ENCODE measurements around the gene SH3BP5.

DNA sequence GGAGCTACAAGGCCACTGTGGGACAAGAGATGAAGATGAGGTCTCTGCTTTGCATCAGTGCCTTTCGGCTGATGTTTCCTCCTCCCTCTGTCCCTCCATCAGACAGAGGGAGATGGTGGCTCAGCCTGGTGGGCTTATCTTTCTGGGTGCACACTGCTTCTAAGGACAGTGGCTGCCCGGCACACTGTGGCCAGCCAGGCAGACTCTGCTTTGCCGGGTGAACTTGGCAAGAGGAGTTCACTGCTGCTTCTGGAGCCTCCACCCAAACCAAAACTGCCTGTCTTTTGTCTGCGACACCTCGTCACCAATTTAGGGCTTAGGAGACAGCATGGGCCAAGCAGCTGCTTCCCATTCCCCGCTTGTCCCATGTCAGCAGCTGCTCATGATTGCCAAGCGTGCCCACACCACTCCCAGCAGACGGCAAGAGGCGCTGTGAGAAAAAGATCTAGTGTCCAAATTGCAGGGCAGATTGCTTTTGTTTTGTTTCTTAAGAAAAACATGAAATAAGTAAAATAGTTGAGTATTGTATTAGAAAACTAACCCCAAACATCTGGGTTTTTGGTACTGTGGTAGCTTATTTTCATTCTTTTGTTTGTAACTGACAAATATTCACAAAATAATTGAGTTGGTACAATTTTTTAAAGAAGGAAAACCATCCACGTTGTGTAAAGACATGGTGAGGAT, 57.3 kb downstream of the LSM3 start:
- PRO-cap, 3 experiments = no peak in any of the 3 experiments
- RAMPAGE, long total RNA, 4 experiments = no peak in any of the 4 experiments
- RRBS = 96% methylated on average over 2 of the region's 10 CpGs

- PRO-cap, 3 experiments = no peak in any of the 3 experiments
- RAMPAGE, long total RNA, 4 experiments = no peak in any of the 4 experiments
- RRBS = no CpG with 5 or more reads among the region's 8 CpGs
These were observed 94.4 kb downstream of the LSM3 start for GRCh38 chr3:14272806-14273573.

GRCh38 chr3:14421040-14421903, 18.9 kb downstream of the SLC6A6 start:
- PRO-cap, 3 experiments = peak in 1 of 3 experiments; most common plus-strand start chr3:14421818 (in 1)
- RAMPAGE, long total RNA, 4 experiments = no peak in any of the 4 experiments
- RRBS = no CpG with 5 or more reads among the region's 17 CpGs

- PRO-cap, 3 experiments = no peak in any of the 3 experiments
- RAMPAGE, long total RNA, 4 experiments = no peak in any of the 4 experiments
- RRBS = 97% methylated on average over 2 of the region's 12 CpGs
These were observed 27.1 kb downstream of the MRPS25 start for GRCh38 chr3:15037606-15038849.

DNA sequence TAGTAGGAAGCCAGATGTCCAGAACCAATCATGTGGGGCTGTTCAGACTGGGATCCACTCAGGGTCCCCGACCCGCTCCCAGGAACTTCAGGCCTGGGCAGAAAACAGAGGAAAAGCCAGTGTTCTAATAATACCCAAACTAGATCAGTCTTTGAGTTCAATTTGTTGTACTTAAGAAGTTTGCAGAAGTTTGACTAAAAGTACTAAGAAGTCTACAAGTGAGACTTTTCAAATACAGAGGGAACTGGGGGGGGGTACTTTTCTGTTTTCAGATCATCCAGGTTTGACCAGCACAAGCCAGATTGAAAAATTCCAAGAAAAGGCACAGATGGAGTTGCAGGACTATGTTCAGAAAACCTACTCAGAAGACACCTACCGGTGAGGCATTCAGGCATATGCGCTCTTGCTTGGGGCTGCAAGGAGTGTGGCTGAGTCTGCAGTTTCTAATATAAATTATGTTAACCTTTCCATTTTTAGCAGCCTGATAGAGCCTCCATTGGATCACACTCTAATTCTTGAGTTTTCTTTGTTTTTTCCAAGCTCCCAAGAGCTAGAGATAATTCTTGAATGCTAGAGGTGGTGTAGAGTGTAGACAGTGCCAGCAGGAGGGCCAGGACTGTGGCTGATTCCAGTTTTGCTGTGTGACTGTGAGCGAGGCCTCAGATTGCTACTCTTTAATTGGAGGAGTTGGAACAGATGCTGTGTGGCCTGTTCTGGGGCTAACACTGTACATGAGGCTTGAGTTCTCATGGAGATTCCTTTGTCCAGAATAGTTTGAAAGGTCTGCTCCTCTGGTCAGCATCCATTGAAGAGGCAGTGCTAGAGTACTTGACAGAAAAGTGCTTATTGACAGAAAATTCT, 26.0 kb downstream of the MRPS25 start:
- PRO-cap, 3 experiments = no peak in any of the 3 experiments
- RAMPAGE, long total RNA, 4 experiments = no peak in any of the 4 experiments
- RRBS = no CpG with 5 or more reads among the region's 5 CpGs

- PRO-cap, 3 experiments = no peak in any of the 3 experiments
- RAMPAGE, long total RNA, 4 experiments = no peak in any of the 4 experiments
- RRBS = no CpG with 5 or more reads among the region's 3 CpGs
These were observed 28.9 kb downstream of the CAPN7 start for GRCh38 chr3:15234797-15235399.

- PRO-cap, 3 experiments = no peak in any of the 3 experiments
- RAMPAGE, long total RNA, 4 experiments = no peak in any of the 4 experiments
- RRBS = no CpG with 5 or more reads among the region's 4 CpGs
These were observed 40.9 kb downstream of the CAPN7 start for GRCh38 chr3:15246510-15247734.

DNA sequence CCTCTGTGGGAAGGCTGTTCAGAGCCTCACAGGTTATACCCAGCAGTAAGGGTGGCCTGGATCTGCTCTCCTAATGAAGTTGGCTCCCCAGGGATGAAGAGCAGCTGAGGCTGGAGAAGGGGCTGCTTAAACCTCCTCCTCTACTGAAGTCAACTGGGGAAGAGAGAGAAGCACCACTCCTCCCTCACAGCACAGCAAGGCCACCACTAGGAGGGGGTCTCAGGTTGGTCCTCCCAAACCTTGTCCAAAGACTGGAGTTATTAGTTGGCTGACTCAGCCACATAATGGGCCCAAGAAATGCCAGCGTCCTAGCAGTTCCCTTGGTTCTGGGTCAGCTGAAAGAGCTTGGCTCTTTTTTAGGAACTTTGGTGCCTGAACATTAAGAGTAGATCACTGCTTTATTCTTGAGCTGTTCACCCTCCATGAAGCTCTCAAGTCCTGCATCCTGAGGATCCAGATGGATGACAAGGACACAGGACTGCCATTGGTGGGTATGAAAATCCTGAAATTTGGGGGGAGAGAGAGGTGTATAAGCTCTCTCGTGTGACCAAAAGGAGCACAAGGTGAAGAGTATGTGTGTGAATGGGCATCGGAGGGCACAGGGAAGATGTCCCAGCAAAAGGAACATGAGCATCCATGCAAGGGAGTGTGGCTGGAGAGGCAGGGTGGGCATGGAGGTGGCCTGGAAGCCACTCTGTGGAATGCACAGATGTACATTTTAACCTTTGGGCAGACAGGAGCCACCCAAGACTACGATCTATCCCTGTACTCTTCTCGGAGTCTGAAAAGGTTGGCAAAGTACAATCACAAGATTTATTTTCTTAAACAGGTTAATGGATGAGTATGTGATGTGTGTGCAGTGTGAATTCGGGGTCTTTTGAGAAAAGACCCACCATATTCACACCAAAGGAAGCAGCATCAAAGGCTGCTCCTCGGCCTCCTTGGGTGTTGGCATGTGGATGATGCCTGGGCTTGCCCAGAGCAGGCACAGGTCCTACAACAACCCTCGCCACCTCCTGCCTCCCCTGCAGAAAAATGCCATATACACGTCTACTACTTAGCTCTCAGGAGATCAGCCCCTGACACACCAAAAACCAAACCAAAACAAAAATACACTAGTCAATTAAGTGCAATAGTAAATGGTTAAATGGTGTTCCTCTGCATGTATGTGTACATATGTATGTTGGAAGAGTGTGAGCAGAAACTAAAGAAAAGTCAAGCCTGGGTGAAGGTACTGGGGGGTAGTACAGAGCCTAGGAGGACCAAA, 54.5 kb downstream of the CAPN7 start:
- PRO-cap, 3 experiments = peak in 1 of 3 experiments; most common plus-strand start position 938 of the sequence (in 1); most common minus-strand start position 655 of the sequence (in 1)
- RAMPAGE, long total RNA, 4 experiments = no peak in any of the 4 experiments
- RRBS = no CpG with 5 or more reads among the region's 9 CpGs

- PRO-cap, 3 experiments = peak in 1 of 3 experiments; most common plus-strand start chr3:15268171 (in 1); most common minus-strand start chr3:15268060 (in 1)
- RAMPAGE, long total RNA, 4 experiments = no peak in any of the 4 experiments
- RRBS = no CpG with 5 or more reads among the region's 14 CpGs
These were observed 62.0 kb downstream of the CAPN7 start for GRCh38 chr3:15267968-15268433.

DNA sequence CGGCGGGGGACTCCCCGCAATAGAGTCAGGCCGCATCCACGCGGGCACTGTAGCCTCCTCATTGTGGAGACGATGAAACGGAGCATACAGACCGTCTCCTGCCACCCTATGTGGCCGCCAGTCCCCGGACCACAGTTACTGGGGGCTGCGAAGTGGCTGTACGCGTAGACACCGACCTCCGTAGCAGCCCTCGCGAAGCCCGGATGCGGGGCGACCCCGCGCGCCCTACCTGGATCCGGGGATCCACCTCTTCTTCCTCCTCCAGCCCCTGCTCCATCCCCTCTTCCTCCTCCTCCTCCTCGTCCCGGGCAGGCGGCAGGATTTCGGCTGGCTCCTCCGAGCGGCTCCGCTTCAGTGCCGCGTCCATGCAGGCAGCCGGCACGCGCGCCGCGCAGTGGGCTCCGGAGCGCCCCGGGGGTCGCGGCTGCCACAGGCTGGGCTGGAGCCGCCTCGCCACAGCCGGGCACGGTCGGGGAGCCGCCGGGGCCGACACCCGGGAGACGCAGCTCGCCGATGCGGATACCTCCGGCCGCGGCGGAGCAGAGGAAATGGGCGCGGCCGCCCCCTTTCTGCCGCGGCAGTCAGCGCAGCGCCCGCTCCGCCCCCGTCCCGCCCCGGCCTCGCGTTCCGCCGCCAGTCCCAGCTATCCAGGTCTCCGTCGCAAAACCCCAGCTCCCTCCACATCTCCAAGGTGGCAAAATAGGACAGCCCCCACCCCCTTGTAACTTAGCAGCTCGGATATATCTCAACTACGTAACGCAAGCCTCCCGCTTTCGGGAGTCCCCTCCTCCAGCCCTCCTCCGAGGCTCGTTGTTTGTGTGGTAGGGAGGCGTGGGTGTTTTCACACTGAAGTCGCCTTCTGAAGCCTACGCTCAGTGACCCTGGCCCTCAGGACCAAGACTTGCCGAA, at the start of gene SH3BP5:
TSS of gene SH3BP5 (minus strand) at position 545 of the 909 bp plus-strand sequence.
- PRO-cap, 3 experiments = peak in 3 of 3 experiments; most common plus-strand start position 61 of the sequence (in 1); most common minus-strand start position 536 of the sequence (in 2)
- RAMPAGE, long total RNA, 4 experiments = start-site peak on the minus strand in 1 of 4 experiments, centred at position 127 of the sequence, 19 reads per replicate
- RRBS = 1% methylated on average over 42 of the region's 91 CpGs

- PRO-cap, 3 experiments = no peak in any of the 3 experiments
- RAMPAGE, long total RNA, 4 experiments = no peak in any of the 4 experiments
- RRBS = no CpG with 5 or more reads among the region's 18 CpGs
These were observed 542 bp downstream of the METTL6 start for GRCh38 chr3:15426777-15427226.

DNA sequence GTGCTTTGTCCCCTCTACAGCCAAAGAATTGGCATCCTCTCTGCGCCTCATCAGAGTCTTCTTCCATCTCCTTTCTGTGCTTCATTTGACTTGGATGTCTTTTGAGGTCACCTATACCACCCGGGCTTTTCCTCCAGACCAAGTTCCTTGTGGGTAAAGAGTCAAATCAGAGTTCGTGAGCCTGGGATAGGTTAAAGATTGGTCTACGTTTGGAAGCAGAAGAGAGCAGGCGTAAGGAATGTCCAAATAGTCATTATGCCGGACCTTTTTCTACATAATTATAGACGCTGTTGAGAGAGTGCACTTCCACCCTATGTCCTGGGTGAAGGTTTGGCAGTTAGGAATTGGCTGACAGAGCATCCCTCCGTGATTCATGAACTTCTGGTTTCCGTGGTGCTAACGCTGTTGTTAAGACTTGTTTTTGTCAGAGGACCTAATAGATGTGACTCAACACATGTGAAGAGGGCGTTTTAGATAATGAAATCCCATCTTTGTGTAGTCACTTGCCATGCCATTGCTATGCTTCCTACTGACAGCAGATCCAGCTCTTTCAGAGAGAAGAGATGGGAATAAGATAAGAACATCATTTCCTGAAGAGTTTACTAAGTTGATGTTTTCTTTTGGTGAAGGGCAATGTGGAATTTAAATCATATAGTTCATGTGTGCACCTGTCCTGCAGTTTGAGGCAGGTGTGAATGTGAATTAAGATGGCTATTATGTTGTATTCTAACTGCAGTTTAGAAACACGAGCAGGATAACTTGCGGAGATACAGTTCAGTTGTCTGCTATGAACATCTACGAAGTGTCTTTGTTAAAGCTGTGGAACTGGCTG, 1.2 kb downstream of the EAF1 start:
- PRO-cap, 3 experiments = peak in 2 of 3 experiments; most common minus-strand start position 346 of the sequence (in 2)
- RAMPAGE, long total RNA, 4 experiments = no peak in any of the 4 experiments
- RRBS = no CpG with 5 or more reads among the region's 14 CpGs

- PRO-cap, 3 experiments = no peak in any of the 3 experiments
- RAMPAGE, long total RNA, 4 experiments = no peak in any of the 4 experiments
- RRBS = no CpG with 5 or more reads among the region's 10 CpGs
These were observed 23.1 kb downstream of the COLQ start for GRCh38 chr3:15498259-15498988.

DNA sequence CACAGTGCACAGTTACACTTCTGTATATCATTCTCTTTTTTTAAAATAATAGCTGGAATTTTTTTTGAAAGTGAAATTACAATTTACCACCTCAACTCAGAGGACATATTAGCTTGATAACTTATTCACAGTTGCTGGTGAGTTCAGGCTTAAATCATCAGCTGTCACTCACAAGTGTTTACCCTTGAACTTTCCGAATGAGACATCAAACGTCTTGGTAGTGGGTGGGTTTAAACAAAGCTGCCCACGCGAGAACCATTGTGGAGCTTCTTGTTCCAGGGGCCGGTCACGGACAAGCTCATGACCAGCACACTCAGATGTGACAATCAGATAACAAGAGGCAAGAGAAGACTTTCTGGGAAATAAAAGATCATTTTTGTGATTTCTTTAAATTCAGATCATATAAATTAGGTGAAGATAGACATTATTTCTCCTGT, 29.1 kb downstream of the BTD start:
- PRO-cap, 3 experiments = peak in 2 of 3 experiments; most common plus-strand start position 258 of the sequence (in 2); most common minus-strand start position 290 of the sequence (in 1)
- RAMPAGE, long total RNA, 4 experiments = no peak in any of the 4 experiments
- RRBS = no CpG with 5 or more reads among the region's 6 CpGs

GRCh38 chr3:15637242-15638069, 35.9 kb downstream of the BTD start:
- PRO-cap, 3 experiments = no peak in any of the 3 experiments
- RAMPAGE, long total RNA, 4 experiments = no peak in any of the 4 experiments
- RRBS = no CpG with 5 or more reads among the region's 9 CpGs

GRCh38 chr3:15782063-15782392, 15.8 kb downstream of the ANKRD28 start:
- PRO-cap, 3 experiments = no peak in any of the 3 experiments
- RAMPAGE, long total RNA, 4 experiments = no peak in any of the 4 experiments
- RRBS = no CpG with 5 or more reads among the region's 4 CpGs

- PRO-cap, 3 experiments = no peak in any of the 3 experiments
- RAMPAGE, long total RNA, 4 experiments = no peak in any of the 4 experiments
- RRBS = no CpG with 5 or more reads among the region's 3 CpGs
These were observed 2.0 kb downstream of the ANKRD28 start for GRCh38 chr3:15795677-15796280.

DNA sequence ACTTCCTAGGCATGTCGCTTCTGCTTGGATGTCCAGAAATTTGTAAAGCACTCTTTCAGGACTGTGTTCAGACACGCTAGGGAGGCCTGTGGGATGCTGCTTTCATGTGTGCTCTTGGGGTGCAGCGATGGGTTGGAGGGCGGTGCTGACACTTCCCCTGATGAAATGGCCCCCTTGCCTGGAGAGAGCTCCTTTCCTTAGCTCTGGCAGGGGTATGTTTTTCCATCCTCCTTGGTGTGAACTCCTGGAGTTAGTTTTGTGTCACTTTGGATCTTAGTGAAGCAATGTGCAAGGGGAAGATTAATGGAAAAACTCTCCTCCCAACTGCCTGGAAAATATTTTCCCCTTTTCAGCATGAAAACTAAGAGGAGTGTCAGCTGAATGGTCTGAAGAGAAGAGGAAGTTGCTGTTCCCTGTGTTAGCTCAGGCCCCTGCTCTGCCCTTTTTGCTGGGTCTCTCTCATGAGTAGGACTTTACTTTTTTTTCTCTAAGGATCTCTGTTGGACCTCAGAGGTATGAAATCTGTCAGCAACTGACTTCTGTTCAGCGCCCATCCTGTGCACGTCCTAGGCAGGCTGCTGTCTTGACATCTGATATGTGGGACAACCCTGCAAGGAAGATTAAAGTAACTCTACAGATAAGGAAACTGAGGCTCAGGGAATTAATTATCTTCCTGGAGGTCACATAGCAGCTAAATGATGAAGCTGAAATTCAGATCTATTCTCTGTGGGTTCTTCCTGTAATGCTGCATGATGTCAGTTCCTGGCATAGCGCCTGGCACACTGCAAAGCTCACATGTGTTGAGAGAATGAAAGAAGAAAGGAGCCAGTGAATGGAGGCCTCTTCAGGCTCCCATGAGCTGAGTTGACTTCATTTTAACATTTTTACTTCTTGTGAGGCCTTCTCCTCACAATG, 109.8 kb upstream of the GALNT15 start:
- PRO-cap, 3 experiments = peak in 1 of 3 experiments; most common plus-strand start position 806 of the sequence (in 1)
- RAMPAGE, long total RNA, 4 experiments = no peak in any of the 4 experiments
- RRBS = no CpG with 5 or more reads among the region's 7 CpGs

DNA sequence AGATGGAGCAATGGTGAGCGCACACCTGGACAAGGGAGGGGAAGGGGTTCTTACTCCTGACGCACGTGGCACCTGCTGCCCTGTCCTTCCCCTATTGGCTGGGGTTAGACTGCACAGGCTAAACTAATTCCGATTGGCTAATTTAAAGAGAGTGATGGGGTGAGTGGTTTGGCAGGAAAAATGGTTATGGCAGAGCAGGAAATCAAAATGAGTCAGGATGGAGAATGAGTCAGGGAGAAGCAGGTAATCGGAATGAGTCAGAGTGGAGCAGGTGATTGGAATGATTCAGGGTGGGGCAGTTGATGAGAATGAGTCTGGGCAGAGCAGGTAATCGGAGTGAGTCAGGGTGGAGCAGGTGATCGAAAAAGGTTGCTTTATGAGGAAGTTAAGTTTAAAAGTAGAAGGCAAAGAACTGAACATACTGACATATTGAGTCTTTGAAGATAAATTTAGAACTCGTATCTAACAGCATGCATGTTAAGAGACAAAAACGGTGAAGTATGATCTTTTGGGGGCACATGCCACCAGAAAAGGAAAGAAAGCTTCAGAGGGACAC, 73.0 kb upstream of the GALNT15 start:
- PRO-cap, 3 experiments = no peak in any of the 3 experiments
- RAMPAGE, long total RNA, 4 experiments = no peak in any of the 4 experiments
- RRBS = no CpG with 5 or more reads among the region's 9 CpGs

DNA sequence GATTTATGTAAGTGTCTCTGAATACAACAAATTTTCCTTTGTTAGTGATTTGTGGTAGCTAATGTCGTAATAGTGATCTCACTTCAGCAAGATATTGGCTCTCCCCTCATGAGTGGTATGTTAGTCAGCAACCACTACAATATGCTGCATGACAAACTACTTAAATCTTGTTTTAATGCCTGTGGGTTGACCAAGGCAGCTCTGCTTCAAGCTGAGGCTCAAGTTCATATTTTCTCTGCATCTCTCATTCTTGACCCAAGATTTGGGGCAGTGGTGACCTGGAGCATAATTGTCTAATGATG, 49.8 kb upstream of the GALNT15 start:
- PRO-cap, 3 experiments = no peak in any of the 3 experiments
- RAMPAGE, long total RNA, 4 experiments = no peak in any of the 4 experiments
- RRBS = no CpG with 5 or more reads among the region's 1 CpG